Epidermal melanocyte (primary cell): ENCODE measurements around the genes ZBTB47 and POMGNT2.

GRCh38 chr3:42529634-42529925 is 27.1 kb downstream of the VIPR1 start:
- RRBS: no CpG with 5 or more reads among the region's 2 CpGs

DNA sequence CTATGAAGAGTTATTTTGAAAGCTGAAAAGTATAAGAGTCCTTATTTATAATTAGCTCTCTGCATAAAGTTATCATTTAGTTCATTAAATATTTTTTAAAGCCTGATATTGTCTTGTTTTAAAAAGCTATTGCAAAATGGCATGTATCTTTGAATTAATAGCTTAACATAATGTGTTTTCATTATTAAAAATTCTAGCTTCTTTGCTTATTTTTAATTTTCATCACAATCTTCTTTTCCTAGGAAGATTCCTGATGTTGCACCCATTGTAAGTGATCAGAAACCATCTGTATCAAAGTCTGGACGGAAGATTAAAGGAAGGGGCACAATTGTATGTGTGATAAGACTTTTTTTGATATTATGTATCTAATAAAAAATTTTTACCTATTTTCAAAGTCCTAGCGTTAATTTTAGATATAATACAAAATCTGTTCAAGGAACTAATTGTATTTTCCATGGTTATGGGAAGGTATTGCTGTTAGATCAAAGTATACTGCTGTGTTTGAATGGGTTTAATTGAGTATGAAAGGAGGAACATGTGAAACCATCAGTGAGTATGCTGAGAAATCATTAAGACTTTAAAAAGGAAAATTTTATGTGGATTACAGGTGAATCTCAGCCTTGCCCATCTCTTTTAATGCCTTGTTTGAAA is 19.0 kb upstream of the ZBTB47 start:
- RRBS: no CpG with 5 or more reads among the region's 2 CpGs

- RRBS: no CpG with 5 or more reads among the region's 4 CpGs
Observed at GRCh38 chr3:42649975-42651152, 3.1 kb upstream of the ZBTB47 start.

DNA sequence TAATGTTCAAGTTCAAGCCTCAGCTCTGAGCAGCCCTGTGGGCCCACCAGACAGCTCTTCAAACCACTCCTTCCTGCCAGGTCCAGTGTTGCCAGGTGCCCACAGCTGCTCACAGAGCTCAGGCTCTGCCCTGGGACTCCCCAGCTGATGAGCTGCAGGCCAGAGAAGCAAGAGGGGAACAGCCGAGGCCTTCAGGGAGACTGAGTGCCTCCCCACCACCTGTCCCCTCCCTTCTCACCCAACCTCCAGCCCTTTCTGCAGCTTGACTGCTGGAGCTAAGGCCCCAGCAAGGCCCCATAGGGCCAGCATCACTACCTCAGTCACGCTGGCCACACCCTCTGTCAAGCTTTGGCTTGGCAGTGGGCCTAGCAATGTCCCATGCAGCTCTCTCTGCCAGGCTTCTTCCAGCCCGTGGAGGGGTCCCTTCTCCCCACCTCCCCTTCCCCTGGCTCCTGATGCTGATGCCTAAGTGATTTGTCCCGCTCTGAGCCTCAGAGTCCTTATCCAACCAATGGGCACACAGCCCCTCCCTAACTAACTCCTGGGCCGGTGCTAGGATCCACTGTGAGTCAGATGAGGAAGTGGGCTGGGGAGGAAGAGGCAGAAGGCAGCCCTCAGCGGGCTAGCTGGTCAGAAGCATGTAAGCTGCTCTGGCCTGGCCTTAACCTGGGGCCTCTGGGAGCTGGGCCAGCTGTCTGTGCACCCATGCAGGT is 1.0 kb upstream of the ZBTB47 start:
- RRBS: no CpG with 5 or more reads among the region's 6 CpGs

DNA sequence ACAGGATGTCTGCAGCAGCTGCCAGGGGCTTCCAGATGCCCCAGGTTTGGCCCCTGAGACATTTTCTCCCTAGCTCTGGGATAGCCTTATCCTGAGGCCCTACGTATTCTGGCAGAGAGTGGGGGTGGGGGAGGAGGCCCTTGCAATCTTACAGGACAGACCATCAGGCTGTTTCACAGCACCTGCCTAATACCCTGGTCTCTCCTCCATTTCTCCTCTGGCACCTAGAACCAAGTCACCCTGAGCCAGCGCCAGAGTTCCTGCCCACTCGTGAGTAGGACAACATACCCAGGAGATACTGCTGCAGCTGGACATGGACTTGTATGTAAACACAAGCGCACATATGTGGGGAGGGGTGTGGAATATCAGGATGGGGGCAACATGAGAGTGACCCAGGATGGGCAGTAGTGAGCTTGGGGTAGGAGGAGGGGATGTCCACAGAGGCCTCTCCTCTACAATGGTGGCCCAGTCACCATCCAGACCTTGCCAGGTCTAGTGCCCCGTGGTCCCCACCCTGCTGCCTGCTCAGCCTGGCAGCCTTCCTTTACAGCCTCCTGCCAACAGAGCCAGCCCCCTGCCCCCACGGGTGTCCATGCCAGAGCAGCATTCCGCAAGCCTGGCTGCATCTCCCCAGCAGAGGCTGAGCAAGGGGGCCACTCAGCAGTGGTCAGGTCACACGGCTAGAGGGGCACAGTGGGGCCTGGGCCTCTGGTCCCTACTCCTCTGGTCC is at the start of gene ZBTB47:
Gene ZBTB47 (plus strand): TSS at position 656 of the 730 bp plus-strand sequence.
- RRBS: no CpG with 5 or more reads among the region's 8 CpGs

DNA sequence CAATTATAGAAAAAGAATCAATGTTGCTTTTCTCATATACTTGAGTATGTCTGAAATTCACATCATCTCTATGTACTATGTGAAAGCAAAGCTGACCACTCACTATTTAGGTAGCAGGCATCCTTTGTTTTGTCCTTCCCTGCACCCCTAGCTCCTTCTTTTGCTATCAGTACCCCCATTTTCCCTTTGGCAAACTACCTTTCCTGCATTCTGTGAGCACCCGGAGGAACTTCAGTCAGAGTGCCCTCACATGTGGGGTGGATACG is 26.6 kb upstream of the HHATL start:
- RRBS: no CpG with 5 or more reads among the region's 2 CpGs

- RRBS: no CpG with 5 or more reads among the region's 15 CpGs
Observed at GRCh38 chr3:42780735-42781848, 8.0 kb upstream of the CCDC13 start.

GRCh38 chr3:42802912-42804105 is 981 bp downstream of the HIGD1A start:
- RRBS: 2% methylated on average over 12 of the region's 44 CpGs

DNA sequence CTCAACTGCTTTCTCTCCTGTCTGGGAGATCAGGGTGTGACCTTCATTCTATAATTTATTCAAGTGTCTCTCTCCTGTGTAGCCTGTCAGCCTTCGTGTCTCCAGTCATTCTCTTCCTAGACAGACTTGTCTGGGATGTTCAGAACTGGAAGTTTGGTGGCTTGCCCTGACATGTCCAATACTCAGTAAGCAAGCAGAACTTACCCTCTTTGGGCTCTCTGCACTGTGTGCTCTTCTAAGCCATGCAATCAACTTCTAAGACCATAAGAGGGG is 14.1 kb downstream of the ACKR2 start:
- RRBS: no CpG with 5 or more reads among the region's 1 CpG

DNA sequence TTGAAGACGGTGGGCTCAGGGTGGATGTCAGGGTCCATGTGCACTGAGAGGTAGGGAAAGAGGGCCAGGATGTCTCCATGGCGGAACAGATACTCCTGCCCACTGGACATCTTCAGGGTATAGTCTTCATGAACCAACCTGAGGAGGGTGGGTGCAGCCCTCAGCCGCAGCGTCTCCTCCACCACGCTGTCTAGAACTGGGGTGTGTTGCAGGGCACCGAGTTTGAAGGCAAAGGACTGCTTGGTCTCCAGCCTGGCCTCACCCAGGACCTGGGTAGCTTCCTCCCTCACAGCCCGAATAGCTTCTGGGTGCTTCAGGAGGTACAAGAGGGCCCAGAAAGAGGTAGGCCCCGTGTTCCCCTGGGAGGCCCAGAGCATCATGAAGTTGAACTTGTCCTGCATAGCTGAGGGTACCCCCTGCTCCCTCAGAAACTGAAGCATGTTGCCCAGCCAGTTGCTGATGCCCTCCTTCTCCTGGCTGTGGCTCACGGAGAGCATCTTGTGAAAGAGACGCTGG is 1.0 kb downstream of the CYP8B1 start:
- RRBS: no CpG with 5 or more reads among the region's 10 CpGs

DNA sequence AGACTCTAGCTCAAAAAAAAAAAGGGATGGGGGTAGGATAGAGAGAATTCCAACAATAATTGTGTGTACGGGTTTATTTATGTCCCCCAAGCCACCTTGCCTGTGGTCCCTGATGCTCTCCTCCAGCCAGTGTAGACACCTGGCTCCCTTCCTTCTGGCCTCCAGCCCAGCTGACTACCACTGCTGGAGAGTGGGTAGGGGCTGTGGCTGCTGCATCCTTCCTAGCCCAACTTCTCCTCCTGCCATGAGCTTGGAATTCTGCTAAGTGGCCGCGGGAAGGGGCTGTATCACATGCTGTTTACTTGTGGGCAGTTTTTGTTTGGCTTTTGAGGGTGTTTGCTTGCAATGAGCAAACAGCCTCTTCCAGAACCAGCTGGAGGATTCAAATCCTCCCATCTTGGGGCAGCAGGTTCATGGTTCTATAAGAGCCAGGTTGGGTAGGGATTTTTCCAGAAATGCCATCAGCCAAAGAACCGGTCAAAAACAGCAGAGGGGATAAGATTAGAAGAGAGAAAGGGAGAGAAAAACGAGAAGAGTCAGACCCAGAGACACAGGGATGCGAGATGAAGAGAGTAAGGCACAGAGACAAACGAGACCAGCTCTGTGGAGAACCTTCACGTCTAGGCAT is 9.0 kb downstream of the GASK1A start:
- RRBS: no CpG with 5 or more reads among the region's 8 CpGs

GRCh38 chr3:43024116-43025106 is 45.3 kb downstream of the GASK1A start:
- RRBS: no CpG with 5 or more reads among the region's 11 CpGs

- RRBS: 5% methylated on average over 20 of the region's 88 CpGs
Observed at GRCh38 chr3:43105339-43106329, at the start of gene POMGNT2. POMGNT2 (minus strand) TSS chr3:43106079.

- RRBS: no CpG with 5 or more reads among the region's 4 CpGs
Observed at GRCh38 chr3:43192381-43192980, 86.6 kb upstream of the POMGNT2 start.

DNA sequence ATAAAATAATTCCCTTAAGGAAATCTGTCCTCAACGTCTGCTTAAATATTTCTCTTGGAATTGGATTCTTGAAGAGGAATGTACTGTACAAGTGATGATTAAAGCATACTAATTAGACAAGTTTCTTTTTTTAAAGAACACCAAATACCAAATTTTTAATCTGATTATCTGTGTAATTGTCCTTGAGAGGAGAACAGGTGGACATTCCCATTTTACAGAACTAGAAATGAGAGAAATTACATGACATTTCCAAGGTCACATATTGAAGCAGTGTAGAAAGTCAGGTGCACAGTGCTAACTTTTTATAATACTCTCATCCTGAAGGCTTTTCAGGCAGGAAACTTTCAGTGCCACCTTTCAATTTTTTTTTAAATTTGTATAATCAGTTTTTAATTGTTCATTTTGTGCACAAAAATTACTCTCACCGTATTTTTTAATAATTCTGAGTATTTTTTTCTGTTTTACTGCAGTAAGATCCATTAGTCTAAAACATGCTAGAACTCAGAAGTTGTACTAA is 1.6 kb downstream of the SNRK start:
- RRBS: no CpG with 5 or more reads among the region's 2 CpGs

- RRBS: no CpG with 5 or more reads among the region's 3 CpGs
Observed at GRCh38 chr3:43325830-43326263, 39.5 kb downstream of the SNRK start.

DNA sequence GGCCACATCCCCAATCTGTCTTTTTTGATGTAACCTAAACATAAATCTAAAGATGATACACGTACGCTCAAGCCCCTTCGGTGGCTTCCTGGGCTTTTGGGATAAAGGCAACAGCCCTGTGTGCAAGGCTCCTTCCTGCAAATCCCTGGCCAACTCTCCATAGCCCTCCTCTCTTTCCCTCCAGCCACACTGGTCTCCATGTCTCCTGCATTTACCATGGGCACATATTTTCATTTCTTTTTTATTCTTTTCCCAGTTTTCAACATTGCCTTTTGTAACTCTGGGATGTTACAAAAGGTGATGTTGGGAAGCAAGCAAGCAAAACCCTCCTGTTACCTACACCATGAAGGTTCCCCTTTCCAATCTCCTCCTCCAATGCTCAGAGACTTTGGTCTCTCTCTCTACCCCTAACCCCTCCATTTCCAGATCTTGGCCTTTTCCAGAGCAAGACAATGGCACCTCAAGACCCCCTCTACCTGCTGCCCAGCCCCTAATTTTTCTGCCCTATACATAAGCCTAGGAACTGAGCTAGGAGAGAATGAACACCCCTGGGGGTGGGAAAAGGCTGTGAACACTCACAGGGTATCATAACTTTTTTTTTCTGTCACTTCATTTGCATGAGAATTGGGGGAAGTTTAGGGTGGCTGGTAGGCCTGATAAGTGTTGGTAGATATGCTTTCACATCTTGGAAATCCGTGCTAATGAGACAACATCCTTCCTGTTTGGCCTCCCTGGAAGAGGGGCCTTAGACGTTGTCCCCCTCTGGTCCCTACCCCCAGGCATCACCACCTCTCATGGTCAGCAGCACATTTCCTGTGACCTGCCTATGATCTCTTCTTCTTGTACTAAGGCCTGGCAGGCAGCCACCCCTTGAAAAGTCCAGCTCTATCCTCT is 107.4 kb downstream of the SNRK start:
- RRBS: no CpG with 5 or more reads among the region's 5 CpGs

- RRBS: no CpG with 5 or more reads among the region's 15 CpGs
Observed at GRCh38 chr3:43490400-43491534, 131.0 kb downstream of the ANO10 start.

DNA sequence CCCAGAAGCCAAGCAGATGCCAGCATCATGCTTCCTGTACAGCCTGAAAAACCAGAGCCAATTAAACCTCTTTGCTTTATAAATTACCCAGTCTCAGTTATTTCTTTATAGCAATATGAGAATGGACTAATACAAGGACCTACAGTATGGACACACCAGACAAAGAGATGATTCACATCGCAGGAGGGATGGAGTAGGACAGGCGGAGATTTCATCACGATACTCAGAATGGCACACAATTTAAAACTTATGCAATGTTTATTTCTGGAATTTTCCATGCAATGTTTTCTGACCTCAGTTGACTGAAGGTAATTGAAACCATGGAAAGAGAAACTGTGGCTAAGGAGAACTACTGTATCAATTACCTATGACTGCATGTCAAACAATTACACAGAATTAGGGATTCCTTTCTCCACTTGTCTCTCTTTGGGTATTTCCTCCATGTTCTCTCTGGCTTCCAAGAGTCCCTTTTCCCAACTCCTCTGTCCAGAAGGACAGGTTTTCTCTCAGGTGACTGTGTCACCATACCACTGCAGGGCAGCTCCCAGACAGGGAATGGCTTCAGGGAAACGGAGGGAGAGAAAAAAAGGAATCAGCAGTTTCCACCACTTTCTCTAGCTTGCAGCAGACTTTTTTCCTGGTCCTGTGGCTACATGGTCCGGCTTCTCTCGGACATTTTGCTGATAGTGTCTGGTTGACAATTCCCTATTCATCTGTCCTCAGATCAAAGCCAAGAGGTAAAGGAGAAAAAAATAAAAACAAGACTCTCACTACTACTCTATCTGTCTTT is 3.0 kb upstream of the ANO10 start:
- RRBS: no CpG with 5 or more reads among the region's 6 CpGs